SK-MEL-5 (cell line): Measurements from ENCODE around the genes RAB3D and ZNF823.

RAMPAGE:
- cytosol, long total RNA: no peak
- long total RNA: no peak
- nucleus, long total RNA: no peak
These were observed 51.8 kb downstream of the TMED1 start for GRCh38 chr19:10784121-10784748.

DNA sequence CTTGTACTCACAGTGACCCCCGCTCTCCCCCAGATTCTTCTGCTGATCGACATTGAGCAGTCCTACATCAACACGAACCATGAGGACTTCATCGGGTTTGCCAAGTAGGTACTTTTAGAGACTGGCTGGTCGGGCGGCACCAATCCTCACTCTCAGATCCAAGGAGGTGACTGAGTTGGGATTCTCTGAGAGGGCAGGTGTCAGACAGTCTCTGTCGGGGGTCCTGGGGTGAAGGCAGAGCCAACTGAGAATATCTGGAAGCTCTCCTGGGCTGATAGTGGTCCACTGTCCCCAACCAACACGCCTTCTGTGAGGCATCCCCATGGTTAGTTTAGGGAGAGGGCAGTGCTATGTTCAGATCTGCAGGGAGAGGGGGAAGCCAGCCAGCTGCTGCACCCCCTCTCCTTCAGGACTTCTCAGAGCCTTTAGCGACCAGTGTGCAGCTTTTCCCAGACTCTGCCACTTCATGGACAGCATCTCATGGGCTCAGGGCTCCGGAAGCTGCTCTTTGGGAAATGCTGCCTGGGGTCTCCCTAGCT lies 33.7 kb downstream of the TMED1 start:
RAMPAGE:
- cytosol, long total RNA: no peak
- long total RNA: no peak
- nucleus, long total RNA: no peak

DNA sequence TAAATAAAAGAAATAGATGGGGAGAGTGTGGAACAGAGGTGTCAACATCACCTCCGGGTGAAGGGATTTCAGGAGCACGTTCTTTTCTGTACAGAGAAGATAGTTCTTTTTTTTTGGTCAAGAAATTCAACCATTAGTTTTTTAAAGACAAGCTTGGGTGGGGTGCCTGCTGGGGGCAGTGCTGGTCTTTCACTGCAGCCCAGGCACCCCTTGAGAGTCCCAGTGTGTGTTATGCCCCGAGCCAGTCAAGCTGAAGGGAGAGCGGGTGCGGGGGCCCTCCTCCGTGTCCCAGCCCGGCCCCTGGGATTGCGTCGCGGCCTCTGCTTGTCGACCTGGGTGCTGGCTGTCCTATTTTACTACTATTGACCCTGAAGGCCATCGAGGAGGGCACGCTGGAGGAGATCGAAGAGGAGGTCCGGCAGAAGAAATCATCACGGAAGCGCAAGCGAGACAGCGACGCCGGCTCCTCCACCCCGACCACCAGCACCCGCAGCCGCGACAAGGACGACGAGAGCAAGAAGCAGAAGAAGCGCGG lies 48.3 kb upstream of the LDLR start:
RAMPAGE:
- cytosol, long total RNA: no peak
- long total RNA: no peak
- nucleus, long total RNA: no peak

DNA sequence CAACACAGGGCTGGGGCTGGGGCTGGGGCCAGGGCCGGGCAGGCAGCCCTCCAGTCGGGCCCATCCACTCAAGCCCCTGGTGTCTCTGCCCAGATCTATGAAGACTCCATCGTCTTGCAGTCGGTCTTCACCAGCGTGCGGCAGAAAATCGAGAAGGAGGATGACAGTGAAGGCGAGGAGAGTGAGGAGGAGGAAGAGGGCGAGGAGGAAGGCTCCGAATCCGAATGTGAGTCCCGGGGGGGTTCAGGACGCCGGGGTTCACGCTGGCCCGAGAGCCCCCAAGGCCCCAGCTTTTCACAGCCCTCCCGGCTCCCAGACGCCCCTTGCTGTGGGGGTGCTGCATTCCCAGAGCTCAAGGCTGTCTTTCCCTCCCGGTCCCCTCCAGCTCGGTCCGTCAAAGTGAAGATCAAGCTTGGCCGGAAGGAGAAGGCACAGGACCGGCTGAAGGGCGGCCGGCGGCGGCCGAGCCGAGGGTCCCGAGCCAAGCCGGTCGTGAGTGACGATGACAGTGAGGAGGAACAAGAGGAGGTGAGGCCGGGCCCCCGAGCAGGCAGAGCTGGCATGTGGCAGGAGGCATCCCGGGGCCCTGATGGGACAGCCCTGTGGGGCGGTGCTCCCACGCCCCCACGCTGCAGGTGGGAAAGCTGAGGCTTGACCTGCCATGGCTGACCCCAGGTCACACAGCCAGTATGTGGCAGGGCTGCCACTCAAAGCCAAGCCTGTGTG lies 29.4 kb upstream of the LDLR start:
RAMPAGE:
- cytosol, long total RNA: no peak
- long total RNA: no peak
- nucleus, long total RNA: no peak

DNA sequence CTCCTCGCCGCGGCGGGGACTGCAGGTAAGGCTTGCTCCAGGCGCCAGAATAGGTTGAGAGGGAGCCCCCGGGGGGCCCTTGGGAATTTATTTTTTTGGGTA lies 179 bp downstream of the LDLR start:
RAMPAGE:
- cytosol, long total RNA: no peak
- long total RNA: no peak
- nucleus, long total RNA: no peak

DNA sequence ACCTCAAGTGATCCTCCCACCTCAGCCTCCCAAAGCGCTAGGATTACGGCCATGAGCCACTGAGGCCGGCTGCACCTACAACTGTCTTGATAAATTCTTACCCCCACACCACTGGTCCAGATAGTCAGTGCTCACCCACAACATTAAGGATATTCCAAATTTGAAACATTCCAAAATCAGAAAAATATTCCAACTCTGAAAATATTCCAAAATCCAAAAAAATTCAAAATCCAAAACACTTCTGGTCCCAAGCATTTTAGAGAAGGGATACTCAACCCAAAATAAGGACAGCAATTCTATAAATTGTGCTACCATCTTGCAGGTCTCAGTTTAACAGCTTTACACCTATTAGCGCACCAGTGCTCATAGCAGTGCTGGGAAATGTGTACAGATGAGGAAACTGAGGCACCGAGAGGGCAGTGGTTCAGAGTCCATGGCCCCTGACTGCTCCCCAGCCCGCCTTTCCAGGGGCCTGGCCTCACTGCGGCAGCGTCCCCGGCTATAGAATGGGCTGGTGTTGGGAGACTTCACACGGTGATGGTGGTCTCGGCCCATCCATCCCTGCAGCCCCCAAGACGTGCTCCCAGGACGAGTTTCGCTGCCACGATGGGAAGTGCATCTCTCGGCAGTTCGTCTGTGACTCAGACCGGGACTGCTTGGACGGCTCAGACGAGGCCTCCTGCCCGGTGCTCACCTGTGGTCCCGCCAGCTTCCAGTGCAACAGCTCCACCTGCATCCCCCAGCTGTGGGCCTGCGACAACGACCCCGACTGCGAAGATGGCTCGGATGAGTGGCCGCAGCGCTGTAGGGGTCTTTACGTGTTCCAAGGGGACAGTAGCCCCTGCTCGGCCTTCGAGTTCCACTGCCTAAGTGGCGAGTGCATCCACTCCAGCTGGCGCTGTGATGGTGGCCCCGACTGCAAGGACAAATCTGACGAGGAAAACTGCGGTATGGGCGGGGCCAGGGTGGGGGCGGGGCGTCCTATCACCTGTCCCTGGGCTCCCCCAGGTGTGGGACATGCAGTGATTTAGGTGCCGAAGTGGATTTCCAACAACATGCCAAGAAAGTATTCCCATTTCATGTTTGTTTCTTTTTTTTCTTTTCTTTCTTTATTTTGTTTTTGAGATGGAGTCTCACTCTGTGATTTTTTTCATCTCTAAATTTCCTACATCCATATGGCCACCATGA lies 15.8 kb downstream of the LDLR start:
RAMPAGE:
- cytosol, long total RNA: no peak
- long total RNA: no peak
- nucleus, long total RNA: no peak

RAMPAGE:
- cytosol, long total RNA: no peak
- long total RNA: no peak
- nucleus, long total RNA: no peak
These were observed 27.5 kb downstream of the SPC24 start for GRCh38 chr19:11127639-11128947.

DNA sequence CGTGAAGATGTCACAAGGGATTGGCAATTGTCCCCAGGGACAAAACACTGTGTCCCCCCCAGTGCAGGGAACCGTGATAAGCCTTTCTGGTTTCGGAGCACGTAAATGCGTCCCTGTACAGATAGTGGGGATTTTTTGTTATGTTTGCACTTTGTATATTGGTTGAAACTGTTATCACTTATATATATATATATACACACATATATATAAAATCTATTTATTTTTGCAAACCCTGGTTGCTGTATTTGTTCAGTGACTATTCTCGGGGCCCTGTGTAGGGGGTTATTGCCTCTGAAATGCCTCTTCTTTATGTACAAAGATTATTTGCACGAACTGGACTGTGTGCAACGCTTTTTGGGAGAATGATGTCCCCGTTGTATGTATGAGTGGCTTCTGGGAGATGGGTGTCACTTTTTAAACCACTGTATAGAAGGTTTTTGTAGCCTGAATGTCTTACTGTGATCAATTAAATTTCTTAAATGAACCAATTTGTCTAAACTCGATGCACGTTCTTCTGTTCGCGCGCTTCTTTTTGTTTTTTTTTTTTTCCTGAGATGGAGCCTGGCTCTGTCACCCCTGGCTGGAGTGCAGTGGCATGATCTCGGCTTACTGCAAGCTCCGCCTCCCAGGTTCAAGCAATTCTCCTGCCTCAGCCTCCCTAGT lies 22.1 kb downstream of the SPC24 start:
RAMPAGE:
- cytosol, long total RNA: no peak
- long total RNA: no peak
- nucleus, long total RNA: no peak

DNA sequence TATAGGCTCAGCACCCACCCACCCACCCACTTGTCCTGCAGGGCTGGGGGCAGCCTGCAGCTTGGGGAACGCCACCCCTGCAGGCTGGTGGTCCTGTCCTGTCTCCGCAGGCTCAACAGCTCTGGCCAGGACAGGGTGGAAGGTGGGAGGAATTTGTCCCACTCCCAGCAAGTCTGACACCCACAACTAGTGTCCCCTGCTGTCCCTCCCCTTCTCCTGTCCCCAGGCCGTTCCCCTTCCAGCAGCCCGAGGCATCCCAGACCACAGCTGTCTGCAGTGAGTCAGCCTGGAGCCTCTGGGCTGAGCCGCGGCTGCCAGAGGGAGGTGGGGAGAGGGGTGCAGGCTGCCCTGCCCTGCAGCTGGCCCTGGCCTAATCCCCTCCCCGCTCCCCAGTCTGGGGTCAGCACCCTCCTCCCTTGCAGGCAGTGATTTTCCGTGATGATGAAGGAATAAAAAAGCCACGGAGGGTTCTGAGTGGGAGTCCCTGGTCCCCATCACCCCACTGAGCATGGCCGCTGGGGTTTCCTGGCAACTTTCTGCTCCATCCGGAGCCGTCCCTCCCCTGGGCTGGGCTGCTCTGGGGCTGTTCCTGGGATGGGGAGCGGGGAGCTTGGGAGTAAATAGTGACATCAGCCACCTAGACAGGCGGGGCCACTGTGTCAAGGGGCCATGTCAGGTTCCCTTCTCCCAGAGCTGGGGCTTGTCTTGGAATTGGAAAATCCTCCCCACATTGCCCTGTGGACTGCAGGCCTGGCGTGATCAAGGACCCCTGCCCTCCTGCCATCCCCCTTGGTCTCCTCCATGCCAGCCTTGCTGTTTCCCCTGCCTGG lies 16.9 kb downstream of the SPC24 start:
RAMPAGE:
- cytosol, long total RNA: no peak
- long total RNA: no peak
- nucleus, long total RNA: no peak

RAMPAGE:
- cytosol, long total RNA: no peak
- long total RNA: no peak
- nucleus, long total RNA: no peak
These were observed 19.5 kb upstream of the KANK2 start for GRCh38 chr19:11216773-11217261.

GRCh38 chr19:11247304-11247888 lies 8.0 kb downstream of the ANGPTL8 start:
RAMPAGE:
- cytosol, long total RNA: no peak
- long total RNA: no peak
- nucleus, long total RNA: no peak

RAMPAGE:
- cytosol, long total RNA: no peak
- long total RNA: no peak
- nucleus, long total RNA: no peak
These were observed 15.3 kb downstream of the RAB3D start for GRCh38 chr19:11323907-11324905.

DNA sequence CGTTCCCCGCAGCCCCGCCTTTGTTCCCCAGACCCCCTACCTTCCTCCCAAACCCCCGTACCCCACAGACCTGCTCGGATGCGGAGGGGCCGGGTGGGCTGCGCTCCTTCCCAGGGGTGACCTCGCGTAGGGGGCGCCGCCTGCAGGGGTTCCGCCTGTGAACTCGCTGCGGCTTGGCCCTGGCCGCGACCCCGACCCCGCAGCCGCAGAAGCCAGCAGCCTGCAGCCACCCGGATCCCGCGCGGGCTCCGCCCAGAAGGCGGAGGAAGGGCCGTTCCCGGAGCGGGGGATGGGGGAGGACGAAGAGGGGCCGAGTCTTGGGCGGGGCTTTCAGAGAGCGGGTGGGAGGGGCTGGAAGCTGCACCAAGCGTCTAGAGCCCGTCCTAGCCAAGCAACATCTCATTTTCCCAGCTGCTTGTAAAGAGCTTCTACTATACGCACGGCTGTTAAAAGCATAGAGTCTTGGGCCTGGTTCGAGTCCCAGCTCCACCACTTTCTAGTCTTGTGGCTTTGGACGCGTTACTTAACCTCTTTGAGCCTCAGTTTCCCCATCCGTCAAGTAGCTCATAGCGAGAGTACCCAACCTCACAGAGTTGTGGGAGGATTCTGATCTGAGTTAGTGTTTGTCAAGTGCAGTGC lies at the start of gene RAB3D:
Gene RAB3D (minus strand): TSS at position 259 of the 639 bp plus-strand sequence.
RAMPAGE:
- cytosol, long total RNA: start-site peak on the minus strand centred at position 234 of the sequence, 20 bp wide, 32 and 30 reads in 2 replicates
- long total RNA: start-site peak on the minus strand centred at position 233 of the sequence, 81 bp wide, 31 and 23 reads in 2 replicates
- nucleus, long total RNA: no peak

RAMPAGE:
- cytosol, long total RNA: no peak
- long total RNA: no peak
- nucleus, long total RNA: no peak
These were observed 2.7 kb downstream of the SWSAP1 start for GRCh38 chr19:11376851-11377851.

GRCh38 chr19:11406364-11406872 lies 12.7 kb downstream of the RGL3 start:
RAMPAGE:
- cytosol, long total RNA: no peak
- long total RNA: no peak
- nucleus, long total RNA: no peak

GRCh38 chr19:11423751-11424147 lies 4.6 kb upstream of the RGL3 start:
RAMPAGE:
- cytosol, long total RNA: no peak
- long total RNA: no peak
- nucleus, long total RNA: no peak

RAMPAGE:
- cytosol, long total RNA: no peak
- long total RNA: no peak
- nucleus, long total RNA: no peak
These were observed 7.7 kb downstream of the ELOF1 start for GRCh38 chr19:11551157-11551950.

RAMPAGE:
- cytosol, long total RNA: no peak
- long total RNA: no peak
- nucleus, long total RNA: no peak
These were observed 975 bp upstream of the ACP5 start for GRCh38 chr19:11577950-11579289.

DNA sequence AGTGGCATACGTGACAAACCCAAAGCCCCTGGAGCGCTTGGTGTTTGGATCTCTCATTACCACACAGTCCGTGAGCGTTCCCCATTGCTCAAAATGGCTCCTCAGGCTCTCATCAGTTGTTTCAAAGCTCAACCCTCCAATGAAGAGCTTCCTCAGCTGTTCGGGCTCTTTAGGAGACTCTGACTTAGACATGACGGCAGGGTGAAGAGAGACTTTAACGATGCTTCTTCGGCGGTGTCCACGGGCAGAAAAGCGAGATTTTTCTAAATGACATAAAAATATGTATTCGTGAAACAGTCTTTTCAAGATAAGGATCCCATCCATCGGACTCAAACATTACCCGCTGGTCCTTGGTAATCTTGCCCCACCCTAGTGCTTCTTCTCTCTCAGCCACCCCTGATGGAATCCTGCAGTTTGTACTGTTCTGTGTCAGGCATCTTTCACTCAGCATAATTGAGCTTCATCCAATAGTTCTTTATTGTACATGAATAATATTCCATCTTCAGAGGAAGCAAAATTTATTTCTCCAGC lies 69.6 kb downstream of the ZNF627 start:
RAMPAGE:
- cytosol, long total RNA: no peak
- long total RNA: no peak
- nucleus, long total RNA: no peak

DNA sequence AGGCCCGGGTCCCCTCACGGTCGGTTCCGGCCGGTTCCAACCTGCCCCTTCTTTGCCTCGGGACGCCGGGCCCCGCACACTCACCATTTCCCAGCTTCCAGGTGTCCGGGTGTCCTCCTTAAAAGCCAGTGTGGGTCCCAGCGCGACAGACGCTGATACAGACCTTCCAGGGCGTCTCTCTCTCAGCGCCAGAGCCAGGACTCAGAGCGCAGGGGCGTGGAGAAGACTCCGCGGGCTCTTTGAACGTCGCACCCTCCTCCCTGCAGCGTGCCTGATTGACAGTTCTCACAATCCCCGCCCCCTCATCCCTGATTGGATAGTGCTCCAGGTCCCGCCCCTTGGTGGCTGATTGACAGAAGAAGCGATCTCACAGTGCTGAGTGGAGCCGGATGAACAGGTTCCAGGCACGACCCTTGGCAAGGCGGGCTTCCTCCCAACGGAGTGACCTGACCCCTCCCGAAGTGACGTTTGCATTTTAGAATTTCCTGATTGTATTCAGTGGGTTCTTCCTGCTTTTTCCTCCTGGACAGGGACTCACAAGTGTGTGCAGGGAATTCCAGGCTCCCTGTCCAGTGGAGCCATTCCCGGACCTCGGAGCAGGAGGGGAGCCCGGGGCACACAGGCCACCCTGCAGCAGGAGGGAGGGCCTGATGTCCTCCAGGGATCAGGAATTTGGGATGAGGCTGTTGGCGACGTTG lies at the start of gene ZNF823:
Gene ZNF823 (minus strand): TSS at position 214 of the 698 bp plus-strand sequence.
RAMPAGE:
- cytosol, long total RNA: start-site peak on the minus strand centred at position 186 of the sequence, 36 bp wide, 27 and 34 reads in 2 replicates
- long total RNA: no peak
- nucleus, long total RNA: no peak